K562 (cell line): ENCODE results near the genes GPR83 and FUT4.

- RAMPAGE, long total RNA = no peak
- RRBS = no CpG with 5 or more reads among the region's 2 CpGs
PRO-cap:
- standard = no peak
- CoPRO, capped RNA only, 2 experiments = no peak in any of the 2 experiments
- CoPRO, capped and uncapped RNA, 2 experiments = no peak in any of the 2 experiments
- CoPRO, uncapped RNA only, 2 experiments = no peak in any of the 2 experiments
CAGE:
- cytosol, long polyA plus RNA = no peak
- long polyA plus RNA = no peak
- nucleolus, long total RNA = no peak
- nucleus, long polyA plus RNA = no peak
Measured at GRCh38 chr11:93908723-93909077, 58.3 kb upstream of the VSTM5 start.

DNA sequence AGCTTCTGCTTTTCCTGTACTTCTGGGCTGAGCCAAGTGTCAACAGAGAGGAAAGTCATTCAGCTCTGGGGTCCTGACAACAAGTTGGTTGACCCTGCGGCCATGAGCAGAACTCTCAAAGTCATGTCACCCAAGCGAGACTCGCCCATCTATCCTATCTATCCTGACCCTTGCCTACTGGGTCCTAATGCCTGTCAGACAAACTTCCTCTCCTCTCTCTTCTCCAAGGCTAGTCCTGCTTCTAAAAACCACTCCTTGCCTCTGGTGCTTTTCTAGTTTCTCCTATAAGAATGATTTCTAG, 9.7 kb upstream of the PANX1 start:
- RAMPAGE, long total RNA = no peak
- RRBS = no CpG with 5 or more reads among the region's 3 CpGs
PRO-cap:
- standard = no peak
- CoPRO, capped RNA only, 2 experiments = no peak in any of the 2 experiments
- CoPRO, capped and uncapped RNA, 2 experiments = no peak in any of the 2 experiments
- CoPRO, uncapped RNA only, 2 experiments = no peak in any of the 2 experiments
CAGE:
- cytosol, long polyA plus RNA = no peak
- long polyA plus RNA = no peak
- nucleolus, long total RNA = no peak
- nucleus, long polyA plus RNA = no peak

GRCh38 chr11:94130585-94131293, 2.1 kb downstream of the PANX1 start:
- RAMPAGE, long total RNA = no peak
- RRBS = no CpG with 5 or more reads among the region's 9 CpGs
PRO-cap:
- standard = no peak
- CoPRO, capped RNA only, 2 experiments = no peak in any of the 2 experiments
- CoPRO, capped and uncapped RNA, 2 experiments = no peak in any of the 2 experiments
- CoPRO, uncapped RNA only, 2 experiments = no peak in any of the 2 experiments
CAGE:
- cytosol, long polyA plus RNA = no peak
- long polyA plus RNA = no peak
- nucleolus, long total RNA = no peak
- nucleus, long polyA plus RNA = no peak

GRCh38 chr11:94401214-94401828, at the start of gene GPR83:
GPR83 (minus strand) TSS chr11:94401419.
- RAMPAGE, long total RNA = no peak
- RRBS = 61% methylated on average over 25 of the region's 50 CpGs
PRO-cap:
- standard = no peak
- CoPRO, capped RNA only, 2 experiments = no peak in any of the 2 experiments
- CoPRO, capped and uncapped RNA, 2 experiments = no peak in any of the 2 experiments
- CoPRO, uncapped RNA only, 2 experiments = peak in 1 of 2 experiments; most common minus-strand start chr11:94401696 (in 1)
CAGE:
- cytosol, long polyA plus RNA = no peak
- long polyA plus RNA = no peak
- nucleolus, long total RNA = no peak
- nucleus, long polyA plus RNA = no peak

- RAMPAGE, long total RNA = no peak
- RRBS = no CpG with 5 or more reads among the region's 10 CpGs
PRO-cap:
- standard = no peak
- CoPRO, capped RNA only, 2 experiments = no peak in any of the 2 experiments
- CoPRO, capped and uncapped RNA, 2 experiments = no peak in any of the 2 experiments
- CoPRO, uncapped RNA only, 2 experiments = no peak in any of the 2 experiments
CAGE:
- cytosol, long polyA plus RNA = no peak
- long polyA plus RNA = no peak
- nucleolus, long total RNA = no peak
- nucleus, long polyA plus RNA = no peak
Measured at GRCh38 chr11:94447064-94447689, 46.0 kb upstream of the GPR83 start.

GRCh38 chr11:94543355-94544511, at the start of gene FUT4:
FUT4 (plus strand) TSS chr11:94543921.
- RAMPAGE, long total RNA = no peak
- RRBS = 2% methylated on average over 53 of the region's 90 CpGs
PRO-cap:
- standard = unidirectional peak, plus-strand start at chr11:94543694; bidirectional peak, plus-strand start at chr11:94543921, minus-strand start at chr11:94543809; bidirectional peak, plus-strand start at chr11:94544387, minus-strand start at chr11:94544333
- CoPRO, capped RNA only, 2 experiments = peak in 2 of 2 experiments; most common plus-strand start chr11:94543921 (in 2); most common minus-strand start chr11:94543809 (in 2)
- CoPRO, capped and uncapped RNA, 2 experiments = peak in 2 of 2 experiments; most common plus-strand start chr11:94544387 (in 2); most common minus-strand start chr11:94544333 (in 2)
- CoPRO, uncapped RNA only, 2 experiments = peak in 2 of 2 experiments; most common plus-strand start chr11:94544394 (in 1); most common minus-strand start chr11:94544301 (in 1)
CAGE:
- cytosol, long polyA plus RNA = start-site peak on the plus strand at chr11:94544092-94544252, 8 and 18 reads in 2 replicates
- long polyA plus RNA = no peak
- nucleolus, long total RNA = no peak
- nucleus, long polyA plus RNA = no peak

DNA sequence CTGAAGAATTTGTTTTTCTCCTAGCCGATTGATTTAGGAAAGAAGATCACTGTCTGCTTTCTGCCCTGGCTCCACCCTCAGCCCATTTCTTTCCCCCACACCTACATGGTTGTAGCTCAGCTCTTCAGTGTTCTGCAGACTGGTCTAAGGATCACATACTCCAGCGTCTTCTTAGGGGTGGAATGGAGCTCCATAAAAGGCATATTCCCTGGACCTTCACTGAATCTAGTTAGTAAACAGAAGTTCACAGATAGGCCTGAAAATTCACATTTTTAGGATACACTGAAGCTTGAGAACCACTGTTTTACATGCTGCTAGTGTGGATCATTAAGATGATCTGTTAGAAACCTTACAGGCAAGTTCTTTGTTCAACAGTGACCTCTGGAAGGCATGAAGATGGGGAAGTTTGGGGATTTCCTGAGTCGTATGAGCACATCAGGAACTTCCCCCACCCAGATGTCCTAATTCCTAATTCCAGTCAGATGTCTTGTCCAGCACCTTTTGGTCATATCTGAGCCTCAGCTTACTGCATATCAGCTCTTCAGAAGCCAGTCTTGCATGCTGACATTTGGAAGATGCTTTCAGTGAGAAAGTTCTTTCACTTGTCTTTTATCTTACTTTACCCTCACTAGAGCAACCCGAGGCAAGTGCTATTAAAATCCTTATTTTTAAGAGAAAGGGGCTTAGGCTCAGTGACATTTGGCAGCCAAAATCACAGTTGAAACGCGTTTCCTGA, 16.9 kb downstream of the PIWIL4 start:
- RAMPAGE, long total RNA = no peak
- RRBS = no CpG with 5 or more reads among the region's 6 CpGs
PRO-cap:
- standard = no peak
- CoPRO, capped RNA only, 2 experiments = no peak in any of the 2 experiments
- CoPRO, capped and uncapped RNA, 2 experiments = no peak in any of the 2 experiments
- CoPRO, uncapped RNA only, 2 experiments = no peak in any of the 2 experiments
CAGE:
- cytosol, long polyA plus RNA = no peak
- long polyA plus RNA = no peak
- nucleolus, long total RNA = no peak
- nucleus, long polyA plus RNA = no peak

- RAMPAGE, long total RNA = no peak
- RRBS = no CpG with 5 or more reads among the region's 8 CpGs
PRO-cap:
- standard = no peak
- CoPRO, capped RNA only, 2 experiments = no peak in any of the 2 experiments
- CoPRO, capped and uncapped RNA, 2 experiments = no peak in any of the 2 experiments
- CoPRO, uncapped RNA only, 2 experiments = no peak in any of the 2 experiments
CAGE:
- cytosol, long polyA plus RNA = no peak
- long polyA plus RNA = no peak
- nucleolus, long total RNA = no peak
- nucleus, long polyA plus RNA = no peak
Measured at GRCh38 chr11:94602588-94603323, 35.6 kb downstream of the PIWIL4 start.

DNA sequence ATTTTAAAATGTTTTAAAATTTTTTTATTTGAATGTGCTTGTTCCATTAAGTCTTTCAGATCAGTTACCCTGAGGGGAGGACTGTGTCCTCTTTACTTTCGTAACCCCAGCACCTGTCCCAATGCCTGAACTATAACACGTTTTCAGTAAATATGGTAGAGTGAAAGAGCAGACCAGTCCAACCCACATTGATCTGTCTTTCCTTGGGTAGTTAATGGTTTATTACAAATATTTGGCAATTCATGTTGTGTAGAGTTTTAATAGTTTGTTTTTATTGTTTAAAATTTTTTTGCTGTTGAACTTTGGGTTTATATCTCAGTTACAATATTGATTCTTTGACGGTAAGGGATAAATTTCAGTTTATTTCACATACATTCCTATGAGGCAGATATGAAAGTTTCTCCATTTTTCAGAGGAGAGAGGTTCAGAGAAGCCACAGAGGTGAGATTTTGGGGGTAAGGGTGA, 27.7 kb downstream of the AMOTL1 start:
- RAMPAGE, long total RNA = no peak
- RRBS = no CpG with 5 or more reads among the region's 3 CpGs
PRO-cap:
- standard = no peak
- CoPRO, capped RNA only, 2 experiments = no peak in any of the 2 experiments
- CoPRO, capped and uncapped RNA, 2 experiments = no peak in any of the 2 experiments
- CoPRO, uncapped RNA only, 2 experiments = no peak in any of the 2 experiments
CAGE:
- cytosol, long polyA plus RNA = no peak
- long polyA plus RNA = no peak
- nucleolus, long total RNA = no peak
- nucleus, long polyA plus RNA = no peak

- RAMPAGE, long total RNA = no peak
- RRBS = no CpG with 5 or more reads among the region's 6 CpGs
PRO-cap:
- standard = no peak
- CoPRO, capped RNA only, 2 experiments = no peak in any of the 2 experiments
- CoPRO, capped and uncapped RNA, 2 experiments = no peak in any of the 2 experiments
- CoPRO, uncapped RNA only, 2 experiments = no peak in any of the 2 experiments
CAGE:
- cytosol, long polyA plus RNA = no peak
- long polyA plus RNA = no peak
- nucleolus, long total RNA = no peak
- nucleus, long polyA plus RNA = no peak
Measured at GRCh38 chr11:94926530-94927305, 46.6 kb downstream of the CWC15 start.

- RAMPAGE, long total RNA = no peak
- RRBS = 90% methylated on average over 3 of the region's 11 CpGs
PRO-cap:
- standard = no peak
- CoPRO, capped RNA only, 2 experiments = no peak in any of the 2 experiments
- CoPRO, capped and uncapped RNA, 2 experiments = no peak in any of the 2 experiments
- CoPRO, uncapped RNA only, 2 experiments = no peak in any of the 2 experiments
CAGE:
- cytosol, long polyA plus RNA = no peak
- long polyA plus RNA = no peak
- nucleolus, long total RNA = no peak
- nucleus, long polyA plus RNA = no peak
Measured at GRCh38 chr11:95149464-95150106, 59.9 kb downstream of the ENDOD1 start.

DNA sequence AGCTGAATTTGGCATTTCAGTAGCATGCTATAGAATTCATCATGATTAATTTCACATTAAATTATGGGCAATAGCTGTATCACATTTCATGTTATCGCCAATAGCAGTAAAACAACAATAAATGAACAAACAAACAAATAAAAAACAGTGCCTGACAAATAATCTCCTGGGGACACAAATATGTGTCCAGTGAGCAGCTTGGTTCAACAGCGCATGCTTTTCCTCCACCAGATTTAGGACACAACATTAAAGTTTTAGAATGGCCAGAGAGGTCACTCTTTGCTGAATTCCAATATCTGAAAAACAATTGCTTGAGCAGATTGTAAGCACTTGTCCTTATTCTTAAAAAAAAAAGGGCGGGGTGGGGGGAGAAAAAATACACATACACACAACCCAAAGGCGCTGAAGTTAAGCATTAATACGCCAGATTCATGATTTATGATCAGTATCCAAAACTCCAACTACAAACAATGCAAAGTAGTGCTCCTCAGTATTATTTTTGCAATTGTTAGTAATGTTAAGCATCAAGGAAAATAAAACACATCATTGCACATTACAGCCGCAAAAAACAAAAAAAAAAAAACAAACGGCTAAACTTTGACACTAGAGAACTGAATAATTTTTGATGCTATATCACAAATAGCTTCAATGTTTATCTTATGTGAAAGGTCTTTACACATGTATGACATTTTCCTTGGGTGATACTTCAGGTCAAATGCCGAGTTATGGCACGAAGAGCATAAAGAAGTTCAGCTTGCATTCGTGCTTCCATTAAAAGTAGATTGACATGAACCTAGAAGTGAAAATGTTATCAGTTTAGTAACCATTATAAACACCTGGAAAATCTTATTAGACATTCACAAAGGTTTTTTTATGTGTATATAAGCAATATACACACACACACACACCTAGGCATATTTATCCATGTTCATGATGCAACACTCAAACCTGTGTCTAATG, 58.2 kb downstream of the SESN3 start:
- RAMPAGE, long total RNA = no peak
- RRBS = no CpG with 5 or more reads among the region's 10 CpGs
PRO-cap:
- standard = no peak
- CoPRO, capped RNA only, 2 experiments = no peak in any of the 2 experiments
- CoPRO, capped and uncapped RNA, 2 experiments = no peak in any of the 2 experiments
- CoPRO, uncapped RNA only, 2 experiments = no peak in any of the 2 experiments
CAGE:
- cytosol, long polyA plus RNA = no peak
- long polyA plus RNA = no peak
- nucleolus, long total RNA = no peak
- nucleus, long polyA plus RNA = no peak

GRCh38 chr11:95185032-95185647, 45.9 kb downstream of the SESN3 start:
- RAMPAGE, long total RNA = no peak
- RRBS = no CpG with 5 or more reads among the region's 1 CpG
PRO-cap:
- standard = no peak
- CoPRO, capped RNA only, 2 experiments = no peak in any of the 2 experiments
- CoPRO, capped and uncapped RNA, 2 experiments = no peak in any of the 2 experiments
- CoPRO, uncapped RNA only, 2 experiments = no peak in any of the 2 experiments
CAGE:
- cytosol, long polyA plus RNA = no peak
- long polyA plus RNA = no peak
- nucleolus, long total RNA = no peak
- nucleus, long polyA plus RNA = no peak

- RAMPAGE, long total RNA = no peak
- RRBS = no CpG with 5 or more reads among the region's 1 CpG
PRO-cap:
- standard = no peak
- CoPRO, capped RNA only, 2 experiments = no peak in any of the 2 experiments
- CoPRO, capped and uncapped RNA, 2 experiments = no peak in any of the 2 experiments
- CoPRO, uncapped RNA only, 2 experiments = no peak in any of the 2 experiments
CAGE:
- cytosol, long polyA plus RNA = no peak
- long polyA plus RNA = no peak
- nucleolus, long total RNA = no peak
- nucleus, long polyA plus RNA = no peak
Measured at GRCh38 chr11:95487462-95487951, 256.5 kb upstream of the SESN3 start.

DNA sequence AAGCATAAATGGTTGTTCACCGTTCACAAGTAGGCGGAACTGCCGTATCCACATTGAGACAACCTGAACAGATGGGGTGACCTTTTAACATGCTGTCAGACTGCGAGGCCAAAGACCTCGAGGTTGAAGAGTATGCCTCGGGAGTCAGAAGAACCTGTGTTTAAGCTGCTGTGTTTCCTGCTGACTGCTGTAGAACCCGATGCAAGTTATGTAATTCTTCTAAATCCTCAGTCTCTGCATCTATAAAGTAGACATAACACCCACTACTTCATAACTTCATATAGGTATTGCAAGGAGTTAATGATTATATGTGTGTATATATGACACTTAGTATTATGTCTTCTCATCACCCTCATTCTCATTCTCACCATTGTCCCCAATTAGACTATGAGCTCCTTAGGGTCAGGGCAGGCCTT, 199.2 kb downstream of the FAM76B start:
- RAMPAGE, long total RNA = no peak
- RRBS = no CpG with 5 or more reads among the region's 7 CpGs
PRO-cap:
- standard = no peak
- CoPRO, capped RNA only, 2 experiments = no peak in any of the 2 experiments
- CoPRO, capped and uncapped RNA, 2 experiments = no peak in any of the 2 experiments
- CoPRO, uncapped RNA only, 2 experiments = no peak in any of the 2 experiments
CAGE:
- cytosol, long polyA plus RNA = no peak
- long polyA plus RNA = no peak
- nucleolus, long total RNA = no peak
- nucleus, long polyA plus RNA = no peak

GRCh38 chr11:95700428-95700855, 89.1 kb downstream of the FAM76B start:
- RAMPAGE, long total RNA = no peak
- RRBS = no CpG with 5 or more reads among the region's 6 CpGs
PRO-cap:
- standard = no peak
- CoPRO, capped RNA only, 2 experiments = no peak in any of the 2 experiments
- CoPRO, capped and uncapped RNA, 2 experiments = no peak in any of the 2 experiments
- CoPRO, uncapped RNA only, 2 experiments = no peak in any of the 2 experiments
CAGE:
- cytosol, long polyA plus RNA = no peak
- long polyA plus RNA = no peak
- nucleolus, long total RNA = no peak
- nucleus, long polyA plus RNA = no peak

DNA sequence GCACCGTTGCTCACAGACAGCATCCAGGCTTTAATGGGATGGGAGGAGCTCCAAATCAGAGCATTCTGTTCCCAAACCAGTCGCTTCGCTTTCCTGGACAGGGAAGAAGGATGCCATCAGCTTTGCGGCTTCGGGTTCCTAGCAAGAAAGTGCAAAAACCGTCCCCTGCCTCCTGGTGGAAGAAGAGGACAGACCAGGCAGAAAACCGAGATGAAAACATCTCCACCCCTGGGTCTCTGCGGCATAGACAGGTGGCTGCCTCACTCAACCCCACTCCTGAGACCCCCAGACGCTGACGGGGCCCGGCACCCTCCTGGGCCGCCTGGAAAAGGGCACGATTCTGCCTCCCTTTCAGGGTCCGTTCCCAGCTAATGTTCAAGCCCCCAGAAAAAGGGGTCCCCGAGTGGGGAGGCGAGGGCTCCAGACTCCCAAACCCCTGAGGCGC, 705 bp downstream of the FAM76B start:
- RAMPAGE, long total RNA = no peak
- RRBS = no CpG with 5 or more reads among the region's 17 CpGs
PRO-cap:
- standard = no peak
- CoPRO, capped RNA only, 2 experiments = no peak in any of the 2 experiments
- CoPRO, capped and uncapped RNA, 2 experiments = no peak in any of the 2 experiments
- CoPRO, uncapped RNA only, 2 experiments = no peak in any of the 2 experiments
CAGE:
- cytosol, long polyA plus RNA = no peak
- long polyA plus RNA = no peak
- nucleolus, long total RNA = no peak
- nucleus, long polyA plus RNA = no peak

- RAMPAGE, long total RNA = no peak
- RRBS = no CpG with 5 or more reads among the region's 5 CpGs
PRO-cap:
- standard = no peak
- CoPRO, capped RNA only, 2 experiments = no peak in any of the 2 experiments
- CoPRO, capped and uncapped RNA, 2 experiments = no peak in any of the 2 experiments
- CoPRO, uncapped RNA only, 2 experiments = no peak in any of the 2 experiments
CAGE:
- cytosol, long polyA plus RNA = no peak
- long polyA plus RNA = no peak
- nucleolus, long total RNA = no peak
- nucleus, long polyA plus RNA = no peak
Measured at GRCh38 chr11:95917185-95917628, 6.7 kb downstream of the MTMR2 start.